ENCODE measurements around a stretch of chr10.

GRCh38 chr10:20117948-20118846 lies 302.0 kb downstream of the PLXDC2 start:
- PRO-cap, result no peak

- PRO-cap, result no peak
These were observed 365.2 kb downstream of the PLXDC2 start for GRCh38 chr10:20181288-20181891.

DNA sequence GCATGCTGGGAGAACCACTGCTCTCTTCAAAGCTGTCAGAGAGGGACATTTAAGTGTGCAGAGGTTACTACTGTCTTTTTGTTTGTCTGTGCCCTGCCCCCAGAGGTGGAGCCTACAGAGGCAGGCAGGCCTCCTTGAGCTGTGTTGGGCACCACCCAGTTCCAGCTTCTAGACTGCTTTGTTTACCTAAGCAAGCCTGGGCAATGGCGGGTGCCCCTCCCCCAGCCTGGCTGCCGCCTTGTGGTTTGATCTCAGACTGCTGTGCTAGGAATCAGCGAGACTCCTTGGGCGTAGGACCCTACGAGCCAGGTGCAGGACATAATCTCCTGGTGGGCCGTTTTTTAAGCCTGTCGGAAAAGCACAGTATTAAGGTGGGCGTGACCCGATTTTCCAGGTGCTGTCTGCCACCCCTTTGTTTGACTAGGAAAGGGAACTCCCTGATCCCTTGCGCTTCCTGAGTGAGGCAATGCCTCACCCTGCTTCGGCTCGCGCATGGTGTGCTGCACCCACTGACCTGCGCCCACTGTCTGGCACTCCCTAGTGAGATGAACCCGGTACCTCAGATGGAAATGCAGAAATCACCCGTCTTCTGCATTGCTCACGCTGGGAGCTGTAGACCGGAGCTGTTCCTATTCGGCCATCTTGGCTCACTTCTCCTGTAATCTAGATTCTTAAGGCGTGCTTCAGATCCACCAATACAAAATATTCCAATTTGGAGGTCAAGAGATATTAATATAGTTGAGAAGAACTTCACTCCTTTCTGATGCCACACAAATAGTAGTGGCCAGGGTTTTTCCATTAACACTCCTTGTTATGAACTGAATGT lies 365.7 kb downstream of the NEBL start:
- PRO-cap, result no peak

DNA sequence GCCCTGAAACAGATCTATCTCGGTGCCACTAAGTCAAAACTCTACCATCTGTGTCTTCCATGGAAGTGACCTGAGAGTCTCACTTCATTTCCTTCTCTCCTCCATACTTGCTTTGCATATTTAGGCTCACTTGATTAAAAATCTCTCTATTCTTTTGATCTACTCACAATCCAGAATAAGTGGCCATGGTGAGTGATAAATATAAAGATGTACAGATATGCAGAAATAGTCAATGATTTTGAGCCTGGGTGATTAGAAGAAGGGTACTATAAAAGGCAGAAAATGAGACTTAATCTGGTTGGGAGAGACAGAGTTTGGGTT lies 225.2 kb upstream of the NEBL start:
- PRO-cap, result no peak

DNA sequence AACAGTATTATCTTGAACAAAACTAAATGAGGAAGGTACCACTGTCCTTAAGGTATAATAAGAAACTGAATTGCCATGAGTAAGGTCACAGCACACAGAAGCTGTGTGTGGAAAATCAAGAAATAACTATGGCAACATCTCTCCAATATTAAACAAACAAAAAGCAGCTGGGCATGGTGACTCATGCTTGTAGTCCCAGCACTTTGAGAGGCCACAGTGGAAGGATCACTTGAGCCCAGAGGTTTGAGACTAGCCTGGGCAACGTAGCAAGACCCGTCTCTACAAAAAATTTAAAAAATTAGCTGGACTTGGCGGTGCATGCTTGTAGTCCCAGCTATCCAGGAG lies 195.5 kb downstream of the SKIDA1 start:
- PRO-cap, result no peak

GRCh38 chr10:21427636-21428114 lies 97.8 kb downstream of the SKIDA1 start:
- PRO-cap, result unidirectional peak, minus-strand start at chr10:21427896

GRCh38 chr10:21510273-21511076 lies 15.0 kb downstream of the SKIDA1 start:
- PRO-cap, result bidirectional peak, plus-strand start at chr10:21510506, minus-strand start at chr10:21510408; bidirectional peak, plus-strand start at chr10:21510663, minus-strand start at chr10:21510561

DNA sequence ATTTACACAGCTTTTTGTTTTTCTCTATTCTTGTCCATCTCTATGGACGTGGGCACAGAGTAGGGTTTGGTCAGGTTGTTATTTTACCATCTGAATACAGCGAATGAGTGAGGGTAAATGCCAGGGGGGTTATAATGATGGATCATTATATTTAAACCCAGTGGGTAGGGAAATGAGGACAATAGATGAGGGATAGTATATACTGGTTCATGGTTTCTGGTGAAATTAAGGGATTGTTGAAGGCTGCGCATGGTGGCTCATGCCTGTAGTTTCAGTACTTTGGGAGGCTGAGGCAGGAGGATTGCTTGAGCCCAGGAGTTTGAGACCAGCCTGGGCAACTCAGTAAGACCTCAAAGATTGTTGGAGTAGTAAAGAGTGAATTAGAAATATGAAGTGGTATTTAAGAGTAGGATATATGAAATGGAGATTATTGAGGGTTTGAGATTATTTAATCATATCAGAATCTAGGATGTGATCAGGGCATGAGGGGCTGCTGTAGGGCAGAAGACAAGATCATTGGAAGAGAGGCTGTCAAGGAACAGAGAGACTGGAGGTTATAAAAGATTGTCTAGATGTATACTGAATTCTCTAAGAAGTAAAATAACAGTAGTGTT lies 120.7 kb downstream of the MLLT10 start:
- PRO-cap, result no peak

GRCh38 chr10:21670368-21671227 lies 136.6 kb downstream of the MLLT10 start:
- PRO-cap, result no peak

DNA sequence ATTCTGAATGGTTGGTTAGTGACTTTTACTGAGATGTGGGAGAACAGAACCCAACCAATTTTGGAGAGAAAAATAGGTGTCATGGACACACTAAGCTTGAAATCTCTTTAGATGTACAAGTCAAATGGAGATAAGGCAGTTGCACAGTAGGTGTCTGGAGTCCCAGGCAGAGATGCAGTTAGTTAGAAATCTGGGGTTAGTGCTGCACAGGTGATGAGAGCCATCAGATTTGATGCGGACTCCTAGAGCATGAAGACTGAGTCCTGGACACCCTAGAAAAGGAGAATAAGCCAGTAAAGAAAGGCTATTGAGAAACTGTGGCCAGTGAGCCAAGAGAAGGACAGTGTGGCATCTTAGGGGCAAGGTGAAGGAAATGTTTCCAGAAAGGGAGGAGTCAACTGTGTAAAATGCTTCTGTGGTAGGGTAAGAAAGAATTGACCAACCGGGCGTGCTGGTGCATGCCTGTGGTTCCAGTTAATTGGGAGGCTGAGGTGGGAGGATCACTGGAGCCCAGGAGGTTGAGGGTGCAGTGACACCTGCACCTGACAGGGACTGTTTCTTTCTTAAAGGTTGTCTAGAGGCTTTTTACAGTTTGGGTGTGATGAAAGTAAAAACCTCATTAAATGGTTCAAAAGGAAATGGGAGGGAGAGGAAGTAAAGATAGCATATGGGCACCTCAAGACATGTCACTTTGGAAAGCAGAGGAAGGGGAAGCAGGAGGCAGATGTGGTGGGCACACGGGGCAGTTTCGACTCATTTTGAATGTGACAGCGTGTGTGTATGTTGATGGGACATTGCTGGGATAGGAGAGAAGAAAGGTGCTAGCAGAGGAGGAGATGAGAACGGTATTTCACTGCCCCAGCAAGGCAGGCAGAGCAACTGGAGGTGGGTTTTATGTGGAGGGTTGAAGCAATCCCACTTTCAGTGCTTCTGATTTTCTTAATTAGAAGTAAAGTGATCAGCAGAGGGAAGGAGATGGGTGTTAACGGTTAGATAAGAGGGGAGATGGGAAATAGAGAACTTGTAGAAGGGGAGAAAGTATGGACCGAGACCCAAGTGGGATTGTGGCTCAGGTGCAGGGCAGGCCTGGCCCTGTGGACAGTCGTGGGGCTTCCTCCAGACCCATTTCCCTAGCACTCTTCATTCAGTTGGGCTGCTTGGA lies 203.0 kb downstream of the MLLT10 start:
- PRO-cap, result no peak

DNA sequence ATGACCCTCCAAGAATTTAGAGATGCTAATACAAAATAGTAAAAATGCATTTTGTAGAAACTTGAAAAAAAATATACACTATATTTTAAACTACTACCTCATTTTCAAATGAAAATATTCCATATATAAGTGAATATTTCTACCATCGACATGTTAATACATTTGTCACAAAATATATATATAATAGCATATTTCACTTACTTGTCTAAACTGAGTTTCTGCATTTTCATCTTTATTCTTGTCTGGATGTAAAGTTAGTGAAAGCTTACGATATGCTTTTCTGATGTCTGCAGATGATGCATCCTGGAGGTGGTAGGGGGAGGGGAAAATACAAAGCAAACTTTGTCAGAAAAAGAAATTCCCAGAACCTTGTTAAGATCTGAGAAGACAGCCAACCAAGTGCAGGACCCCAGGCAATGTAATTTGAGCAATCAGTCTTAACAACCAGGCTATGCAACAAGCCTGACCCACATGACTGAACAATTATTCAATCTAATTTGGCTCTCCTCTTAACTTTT lies 74.6 kb downstream of the DNAJC1 start:
- PRO-cap, result no peak

- PRO-cap, result unidirectional peak, minus-strand start at chr10:22341024; unidirectional peak, minus-strand start at chr10:22341239; unidirectional peak, minus-strand start at chr10:22341274
These were observed 4.3 kb upstream of the SPAG6 start for GRCh38 chr10:22340739-22341562.

GRCh38 chr10:22506018-22506524 lies 160.8 kb downstream of the SPAG6 start:
- PRO-cap, result no peak

- PRO-cap, result no peak
These were observed 179.4 kb downstream of the PIP4K2A start for GRCh38 chr10:22534566-22535720.

- PRO-cap, result no peak
These were observed 117.4 kb downstream of the PIP4K2A start for GRCh38 chr10:22596785-22597589.

DNA sequence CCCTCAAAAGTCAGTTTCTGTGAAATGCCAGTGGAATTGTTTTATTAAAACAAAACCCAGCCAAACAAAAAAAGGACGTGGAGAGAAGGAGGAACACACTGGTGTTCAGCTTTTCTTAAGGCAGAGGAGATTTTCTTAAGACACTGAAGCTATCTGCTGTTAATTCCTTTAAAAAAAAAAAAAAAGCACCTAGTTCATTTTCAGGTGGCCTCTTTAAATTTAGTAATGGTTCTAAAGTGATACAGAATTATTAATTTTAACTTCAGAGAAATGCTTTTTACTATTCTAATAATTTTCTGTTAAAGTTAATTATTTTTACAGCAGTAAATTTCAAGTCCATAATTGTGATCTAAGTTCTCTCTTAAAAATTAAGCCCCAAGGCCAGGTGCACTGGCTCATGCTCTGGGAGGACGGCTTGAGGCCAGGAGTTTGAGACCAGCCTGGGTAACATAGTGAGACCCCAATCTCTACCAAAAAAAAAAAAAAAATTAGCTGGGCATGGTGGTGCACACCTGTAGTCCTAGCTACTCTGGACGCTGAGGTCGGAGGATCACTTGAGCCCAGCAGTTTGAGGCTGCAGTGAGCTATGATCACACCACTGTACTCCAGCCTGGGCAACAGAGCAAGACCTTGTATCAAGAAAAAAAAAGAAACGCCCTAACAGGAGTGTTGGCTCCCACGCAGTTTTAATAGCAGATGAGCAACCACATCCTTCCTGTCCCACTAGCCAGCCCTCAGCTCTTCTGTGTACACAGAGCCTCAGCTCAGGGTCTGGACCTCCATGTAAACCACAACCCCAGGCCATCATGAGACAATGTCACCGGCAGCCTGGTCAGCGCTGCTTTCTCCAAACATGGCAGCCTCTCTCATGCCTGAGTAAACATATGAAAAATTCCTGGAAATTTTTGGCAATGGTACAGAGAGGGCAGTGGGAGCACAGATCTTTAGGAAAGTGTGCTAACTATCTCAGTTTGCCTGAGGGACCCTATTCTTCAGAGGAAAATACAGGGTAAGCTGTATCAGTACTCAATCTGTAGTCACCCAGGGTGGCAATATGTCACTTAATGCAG lies 108.4 kb downstream of the PIP4K2A start:
- PRO-cap, result no peak

DNA sequence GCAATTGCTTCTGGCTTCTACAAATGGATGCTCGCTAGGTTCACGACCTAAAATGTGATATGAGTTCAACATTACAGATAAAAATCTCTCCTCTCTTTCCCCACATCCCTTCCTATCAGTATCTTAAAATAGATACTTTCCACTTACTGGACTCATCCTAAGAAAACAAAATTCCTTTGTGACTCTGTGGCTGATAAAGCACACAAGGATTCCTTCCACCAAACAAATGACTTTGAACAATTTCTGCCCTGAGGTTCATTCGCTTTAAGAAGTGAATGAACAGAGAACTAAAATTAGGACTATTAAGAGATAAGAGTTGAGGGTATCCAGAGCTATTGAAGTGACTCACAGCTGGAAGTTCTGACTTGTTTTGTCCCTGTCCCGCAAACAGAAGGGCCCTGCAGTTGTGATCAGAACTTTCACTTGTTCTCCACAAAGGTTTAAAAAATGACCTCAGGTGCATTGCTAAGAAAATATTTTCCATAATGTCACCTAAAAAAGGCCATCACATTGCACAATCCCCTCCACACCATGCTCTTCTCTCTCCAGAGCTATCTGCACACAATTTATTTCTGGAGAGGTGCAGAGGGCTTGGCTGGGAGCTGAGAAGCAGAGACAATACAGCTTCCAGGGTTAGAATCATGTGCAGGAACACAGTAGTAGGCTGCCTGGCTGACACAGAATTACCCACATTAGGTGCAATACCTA lies 96.1 kb downstream of the PIP4K2A start:
- PRO-cap, result no peak

- PRO-cap, result no peak
These were observed 88.8 kb downstream of the PIP4K2A start for GRCh38 chr10:22625426-22626113.

GRCh38 chr10:22646190-22646968 lies 68.0 kb downstream of the PIP4K2A start:
- PRO-cap, result no peak

GRCh38 chr10:22707588-22708164 lies 6.7 kb downstream of the PIP4K2A start:
- PRO-cap, result no peak